Measurements from ENCODE around the gene ITGA1.

DNA sequence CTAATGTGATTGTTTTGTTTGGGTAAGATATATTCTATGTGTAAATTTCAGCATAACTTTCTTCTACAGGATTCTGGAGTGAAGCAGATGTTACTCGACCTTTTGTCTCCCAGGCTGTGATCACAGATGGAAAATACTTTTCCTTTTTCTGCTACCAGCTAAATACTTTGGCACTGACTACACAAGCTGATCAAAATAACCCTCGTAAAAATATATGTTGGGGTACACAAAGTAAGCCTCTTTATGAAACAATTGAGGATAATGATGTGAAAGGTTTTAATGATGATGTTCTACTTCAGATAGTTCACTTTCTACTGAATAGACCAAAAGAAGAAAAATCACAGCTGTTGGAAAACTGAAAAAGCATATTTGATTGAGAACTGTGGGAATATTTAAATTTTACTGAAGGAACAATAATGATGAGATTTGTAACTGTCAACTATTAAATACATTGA, 6.1 kb downstream of the MRPS30 start:
- PRO-cap, result no peak

GRCh38 chr5:45205676-45206121, 397.0 kb downstream of the MRPS30 start:
- PRO-cap, result no peak

DNA sequence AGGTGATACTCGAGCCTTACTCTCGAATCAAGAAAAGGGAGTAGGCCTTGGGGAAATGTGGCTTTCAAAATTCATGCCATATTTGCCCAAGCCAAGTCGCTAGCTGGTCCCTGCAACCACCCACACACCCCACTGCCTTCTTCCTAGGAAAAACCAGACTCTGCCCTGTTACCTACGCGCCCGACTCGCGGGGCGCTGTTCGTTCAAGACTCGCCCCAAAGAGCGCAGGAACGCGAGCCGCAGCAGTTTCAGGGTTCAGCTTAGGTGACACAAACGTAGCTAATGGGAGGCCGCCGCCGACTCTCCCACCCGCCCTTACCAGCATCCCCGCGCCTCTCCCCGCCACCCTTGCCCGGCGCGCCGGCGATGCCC, 503 bp downstream of the EMB start:
- PRO-cap, result bidirectional peak, plus-strand start at position 245 of the sequence, minus-strand start at position 134 of the sequence

DNA sequence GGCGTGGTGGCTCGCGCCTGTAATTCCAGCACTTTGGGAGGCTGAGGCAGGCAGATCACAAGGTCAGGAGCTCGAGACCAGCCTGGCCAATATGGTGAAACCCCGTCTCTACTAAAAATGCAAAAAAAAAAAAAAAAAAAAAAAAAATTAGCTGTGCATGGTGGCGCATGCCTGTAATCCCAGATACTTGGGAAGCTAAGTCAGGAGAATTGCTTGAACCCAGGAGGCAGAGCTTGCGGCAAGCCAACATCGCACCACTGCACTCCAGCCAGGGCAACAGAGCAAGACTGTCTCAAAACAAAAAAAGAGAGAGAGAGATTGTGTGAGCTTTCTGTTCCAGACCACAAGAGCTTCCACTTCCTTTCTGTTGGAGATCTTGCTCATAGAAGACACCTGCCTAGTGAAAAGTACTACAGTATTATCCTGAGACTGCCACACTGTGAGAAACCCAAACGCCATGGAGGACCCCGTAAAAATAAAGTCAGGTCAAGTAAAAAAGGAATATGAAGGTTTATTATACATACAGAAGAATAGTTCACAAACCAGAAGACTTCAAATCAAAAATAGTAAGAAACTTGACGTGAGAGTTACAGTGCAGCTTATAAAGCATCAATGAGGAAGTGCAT, 4.2 kb upstream of the EMB start:
- PRO-cap, result no peak

DNA sequence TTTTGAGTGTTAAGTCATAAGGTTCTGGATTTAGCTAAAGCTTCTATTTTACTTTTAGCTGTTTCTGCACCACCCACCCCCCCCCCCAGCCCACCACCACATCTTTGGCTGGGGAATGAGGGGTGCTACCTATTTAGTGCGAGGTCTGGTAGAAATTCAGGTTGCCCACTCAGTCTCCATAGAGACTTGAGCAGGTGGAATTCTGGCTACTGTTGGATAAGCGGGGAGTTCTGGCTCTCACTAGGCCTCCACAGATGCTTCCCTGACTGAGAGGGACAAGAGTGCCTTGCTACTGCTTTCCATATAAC, 194.2 kb downstream of the PARP8 start:
- PRO-cap, result no peak

GRCh38 chr5:50964336-50964758, 297.9 kb downstream of the PARP8 start:
- PRO-cap, result no peak

GRCh38 chr5:52668735-52669319, 118.9 kb upstream of the ITGA1 start:
- PRO-cap, result no peak

DNA sequence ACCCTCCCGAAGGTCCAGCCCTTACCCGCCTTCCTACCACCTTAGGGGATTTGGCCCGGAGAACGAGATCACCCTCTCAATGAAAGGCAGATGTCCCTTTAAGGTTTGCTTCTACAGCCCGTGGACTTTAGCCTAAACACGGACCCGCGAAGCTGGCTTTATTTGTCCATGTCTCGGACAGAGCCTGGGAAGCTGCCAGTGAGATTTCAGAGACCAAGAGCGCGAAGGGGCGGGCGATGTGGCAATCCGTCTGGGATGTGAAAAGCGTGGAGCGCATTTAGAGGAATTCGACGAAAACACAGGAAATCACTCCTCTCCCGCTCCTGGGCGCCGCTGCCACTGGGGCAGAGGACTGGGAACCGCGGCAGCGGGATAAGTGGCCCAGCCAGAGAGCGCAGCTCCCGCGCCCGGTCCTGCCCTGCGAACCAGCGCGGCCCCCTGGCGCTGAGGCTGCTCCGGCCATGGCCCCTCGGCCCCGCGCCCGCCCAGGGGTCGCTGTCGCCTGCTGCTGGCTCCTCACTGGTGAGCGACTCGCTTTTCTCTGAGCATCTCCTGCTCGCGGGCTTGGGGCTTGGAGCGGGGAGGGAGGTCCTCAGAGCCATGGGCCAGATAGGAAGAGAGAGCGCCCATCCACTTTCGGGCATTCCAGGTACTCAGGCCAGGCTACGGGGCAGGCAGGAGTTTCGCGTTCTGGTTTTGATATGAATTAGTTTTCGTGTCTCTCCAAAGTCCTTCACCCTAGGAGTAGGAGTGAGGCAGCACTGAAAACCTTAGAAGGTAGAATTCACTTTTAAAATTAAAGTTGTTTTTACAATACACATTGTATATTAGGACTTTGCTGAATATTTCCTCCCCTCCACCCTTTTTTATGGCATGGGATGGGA, at the start of gene ITGA1:
Gene ITGA1, plus strand, starts transcription at position 24 of the 884 bp plus-strand sequence.
- PRO-cap, result bidirectional peak, plus-strand start at position 244 of the sequence, minus-strand start outside the sequence

- PRO-cap, result no peak
These were observed 79.1 kb upstream of the ITGA2 start for GRCh38 chr5:52909947-52910577.

GRCh38 chr5:53036055-53036411, 46.9 kb downstream of the ITGA2 start:
- PRO-cap, result no peak

DNA sequence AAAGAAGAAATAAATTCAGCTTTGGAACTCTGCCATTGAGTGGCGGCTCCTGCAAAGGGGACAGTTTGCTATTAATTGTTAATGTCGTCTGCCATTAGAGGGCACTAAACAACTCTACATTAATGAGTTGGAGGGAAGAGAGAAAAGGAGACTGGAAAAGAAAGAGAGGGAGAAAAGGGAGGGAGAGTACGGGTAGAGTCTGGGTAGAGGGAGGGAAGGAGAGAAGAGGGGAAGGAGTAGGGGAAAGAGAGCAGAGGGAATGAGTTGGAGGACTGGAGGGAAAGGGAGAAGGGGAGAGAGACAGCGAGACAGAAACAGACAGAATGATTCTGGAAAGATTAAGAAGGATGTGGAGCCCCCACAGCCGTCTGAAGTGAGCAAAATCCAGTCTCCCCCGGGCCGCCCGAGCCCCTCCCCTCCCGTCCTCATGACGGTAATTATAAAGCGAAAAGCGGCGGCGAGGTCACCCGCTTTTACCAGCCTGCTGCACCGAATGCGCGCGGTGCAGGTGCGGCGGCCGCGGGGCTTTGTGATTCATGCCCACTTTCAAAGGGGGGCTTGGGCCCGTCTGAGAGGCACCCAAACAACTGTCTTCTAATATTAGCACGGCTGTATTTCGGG, 1.9 kb upstream of the FST start:
- PRO-cap, result bidirectional peak, plus-strand start at position 440 of the sequence, minus-strand start at position 435 of the sequence; bidirectional peak, plus-strand start at position 470 of the sequence, minus-strand start at position 488 of the sequence

DNA sequence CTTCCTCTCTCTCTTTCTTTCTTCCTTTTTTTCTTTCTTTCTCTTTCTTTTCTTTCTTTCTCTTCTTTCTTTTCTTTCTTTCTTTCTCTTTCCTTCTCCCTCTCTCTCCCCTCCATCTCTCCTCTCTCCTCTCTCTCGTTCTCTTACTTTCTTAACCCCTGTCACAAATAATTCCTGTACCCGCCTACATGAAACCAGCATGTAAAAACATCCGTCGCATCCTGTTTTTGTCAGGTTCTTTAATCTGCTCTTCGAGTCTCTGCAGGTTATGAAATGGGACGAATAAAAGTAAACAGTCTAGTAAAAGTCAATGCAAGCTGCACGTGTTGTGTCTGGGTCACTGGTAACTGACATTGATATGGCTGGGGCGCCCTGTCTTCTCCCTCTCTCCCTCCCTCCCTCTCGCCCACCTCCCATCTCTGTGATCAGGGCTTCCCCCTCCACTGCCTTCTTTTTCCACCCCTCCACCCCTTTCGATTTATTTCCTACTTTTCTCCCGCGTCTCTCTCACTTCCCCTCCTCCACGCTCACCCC, 1.9 kb downstream of the FST start:
- PRO-cap, result no peak

- PRO-cap, result no peak
These were observed 263.8 kb downstream of the ARL15 start for GRCh38 chr5:54046419-54047028.

GRCh38 chr5:54059134-54059888, 251.1 kb downstream of the ARL15 start:
- PRO-cap, result no peak

DNA sequence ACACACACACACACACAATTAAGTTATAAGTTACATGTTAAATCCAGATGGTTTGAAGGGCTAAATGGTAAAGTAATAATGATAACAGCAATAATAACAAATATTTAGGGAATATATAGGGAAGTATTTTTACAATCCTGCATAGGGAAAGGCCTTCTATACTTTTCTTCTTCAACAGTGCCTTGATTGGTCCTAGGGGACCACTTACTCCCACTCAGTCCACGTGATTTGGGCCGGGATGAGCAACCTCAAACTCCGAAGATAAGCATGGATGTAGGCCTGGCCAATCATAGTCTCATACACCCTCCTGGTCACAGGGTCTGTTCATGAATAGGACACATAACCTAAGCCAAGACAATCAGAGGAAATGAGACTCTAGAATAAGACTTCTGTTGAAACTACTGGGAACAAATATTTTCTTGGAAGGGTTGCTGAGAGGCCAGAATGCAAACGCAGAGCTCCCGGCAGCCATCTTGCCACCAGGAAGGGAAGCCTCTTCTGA, 68.2 kb downstream of the ARL15 start:
- PRO-cap, result no peak

DNA sequence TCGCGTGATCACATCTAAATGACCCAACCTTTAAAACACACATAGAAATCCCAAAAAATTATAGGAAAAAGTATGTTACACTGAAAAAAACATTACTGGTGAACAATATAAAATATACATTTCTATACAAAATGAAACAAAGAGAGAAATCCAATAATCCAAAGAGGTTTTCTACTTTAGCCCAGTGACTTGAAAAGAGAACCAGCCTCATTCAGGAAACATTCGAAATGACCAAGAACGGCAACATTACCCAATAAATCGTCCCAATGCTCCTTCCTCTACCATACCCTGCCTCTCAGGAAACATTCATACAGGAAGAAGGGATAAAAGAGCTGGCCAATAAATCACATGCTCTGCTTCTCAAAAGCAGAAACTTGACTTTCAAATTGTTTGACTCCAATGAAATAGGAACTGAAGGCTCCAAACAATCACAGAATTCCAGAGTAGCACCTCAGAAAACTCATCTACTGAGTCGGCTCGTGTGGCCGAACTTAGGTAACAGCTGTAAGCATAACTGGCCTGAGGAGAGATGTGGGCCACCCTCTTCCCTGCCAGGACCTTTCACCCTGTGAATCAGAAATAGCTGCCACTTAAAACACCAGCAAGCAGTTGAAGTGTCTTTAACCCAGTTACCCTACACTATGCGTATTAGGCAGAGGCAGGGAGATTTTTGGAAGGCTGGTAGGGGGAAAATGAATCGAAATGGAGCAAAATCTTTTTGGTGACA, 14.7 kb downstream of the ARL15 start:
- PRO-cap, result no peak

DNA sequence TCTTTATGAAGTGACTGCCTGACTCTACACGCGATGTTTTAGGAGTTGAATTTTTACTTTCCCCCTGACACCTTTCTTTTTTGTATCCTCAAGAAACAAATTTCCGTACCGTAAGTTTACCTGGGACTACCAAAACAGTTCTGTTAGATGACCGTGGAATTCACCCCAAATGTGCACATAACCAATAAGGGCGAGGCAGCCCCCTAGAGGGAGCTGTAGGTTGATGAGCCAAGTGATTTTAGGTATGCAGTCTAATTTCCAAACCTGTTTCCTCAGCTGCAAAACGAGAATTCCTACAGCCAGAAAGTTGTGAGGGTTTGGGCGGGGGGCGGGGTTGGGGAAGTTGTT, 1.4 kb upstream of the ARL15 start:
- PRO-cap, result no peak

DNA sequence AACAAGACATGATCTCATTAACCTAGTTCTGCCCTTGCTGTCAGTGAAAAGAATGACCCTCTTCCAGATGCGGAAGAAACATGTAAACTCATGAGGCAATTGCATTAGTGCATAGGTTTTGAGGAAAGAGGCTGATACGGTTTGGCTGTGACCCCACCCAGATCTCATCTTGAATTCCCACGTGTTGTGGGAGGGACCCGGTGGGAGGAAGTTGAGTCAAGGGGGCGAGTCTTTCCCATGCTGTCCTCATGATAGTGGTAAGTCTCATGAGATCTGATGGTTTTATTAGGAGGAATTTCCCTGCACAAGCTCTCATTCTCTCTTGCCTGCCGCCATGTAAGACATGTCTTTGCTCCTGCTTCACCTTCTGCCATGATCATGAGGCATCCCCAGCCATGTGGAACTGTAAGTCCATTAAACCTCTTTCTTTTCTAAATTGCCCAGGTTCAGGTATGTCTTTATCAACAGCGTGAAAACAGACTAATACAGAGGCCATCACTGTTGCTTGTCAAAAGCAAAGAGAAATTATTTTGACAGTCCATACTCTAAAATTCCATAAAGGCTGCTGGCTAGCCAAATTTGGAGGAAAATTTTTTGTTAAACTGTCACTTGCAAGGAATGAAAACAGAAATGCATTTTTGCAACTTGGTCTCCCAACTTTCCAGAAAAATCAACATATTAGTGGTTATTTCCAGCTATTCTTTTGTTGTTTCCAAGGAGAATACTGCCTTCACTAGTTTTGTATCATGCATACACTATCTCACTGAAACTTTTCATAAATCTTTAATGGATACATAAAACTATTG, 3.2 kb upstream of the ARL15 start:
- PRO-cap, result no peak

DNA sequence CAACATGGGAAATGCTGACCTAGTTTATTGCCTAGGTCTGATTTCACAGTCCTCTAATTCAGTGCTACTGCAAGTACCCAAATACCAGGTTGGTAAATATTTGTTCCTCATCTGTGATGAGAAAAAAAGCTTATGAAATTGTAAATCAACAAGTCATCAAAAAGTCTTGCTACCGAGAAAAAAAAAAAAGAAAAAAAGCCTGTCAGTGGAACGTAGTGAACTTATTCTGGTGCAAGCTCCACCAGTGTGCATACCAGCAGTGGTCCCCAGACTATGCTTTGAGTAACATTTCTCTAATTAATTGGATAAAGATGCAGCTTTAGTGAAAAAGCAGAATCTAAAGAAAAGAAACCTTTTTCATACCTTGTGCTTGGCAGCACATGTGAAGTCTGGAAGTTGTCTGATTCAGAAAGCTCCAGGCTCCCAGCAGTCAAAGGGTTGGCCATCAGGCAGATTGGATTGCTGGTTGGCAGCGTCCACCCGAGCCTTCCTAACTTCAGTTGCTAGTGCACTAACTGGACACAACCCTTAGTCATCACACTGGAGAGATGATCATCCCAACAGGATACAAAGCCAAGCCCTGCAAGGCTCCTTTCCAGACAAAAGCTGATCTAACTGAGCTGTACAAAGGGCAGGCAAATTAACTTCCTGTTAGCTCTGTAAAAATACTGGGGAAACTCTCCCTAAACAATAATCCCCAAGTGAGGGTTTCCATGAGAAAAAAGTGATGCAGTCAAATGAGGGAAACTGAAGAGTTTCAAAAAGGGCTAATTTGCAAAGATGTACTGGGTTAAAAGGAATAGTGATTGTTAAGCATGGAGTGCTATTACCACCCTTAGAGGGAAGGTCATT, 185.5 kb downstream of the SNX18 start:
- PRO-cap, result no peak

GRCh38 chr5:54772792-54773221, 212.6 kb downstream of the ESM1 start:
- PRO-cap, result no peak